Daoy (cell line): ENCODE measurements around the gene COP1.

DNA sequence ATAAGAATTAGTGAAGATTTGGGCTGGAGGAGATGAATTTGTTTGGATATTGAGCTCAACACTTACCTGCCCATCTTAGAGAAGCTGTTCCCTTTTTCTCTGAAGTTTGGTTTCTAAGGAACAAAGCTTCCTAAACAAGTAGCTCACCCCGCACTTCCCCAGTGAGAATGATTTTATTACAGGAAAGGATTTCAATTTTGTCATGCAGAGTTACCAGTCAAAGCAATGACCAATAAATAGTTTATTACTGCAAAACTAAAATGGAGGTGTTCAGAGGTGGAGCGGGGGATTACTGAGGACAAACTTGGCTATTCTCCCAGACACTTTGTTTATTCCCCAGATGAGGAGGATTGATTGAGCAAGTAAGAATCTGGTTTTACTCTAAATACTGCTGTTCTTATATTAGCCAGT is 136.3 kb downstream of the TNFSF18 start:
- RAMPAGE, long total RNA: no peak

- RAMPAGE, long total RNA: no peak
Observed at GRCh38 chr1:173451806-173452729, 25.1 kb upstream of the PRDX6 start.

- RAMPAGE, long total RNA: no peak
Observed at GRCh38 chr1:173476399-173477223, 524 bp upstream of the PRDX6 start.

GRCh38 chr1:173503399-173503770 is 26.2 kb downstream of the PRDX6 start:
- RAMPAGE, long total RNA: no peak

DNA sequence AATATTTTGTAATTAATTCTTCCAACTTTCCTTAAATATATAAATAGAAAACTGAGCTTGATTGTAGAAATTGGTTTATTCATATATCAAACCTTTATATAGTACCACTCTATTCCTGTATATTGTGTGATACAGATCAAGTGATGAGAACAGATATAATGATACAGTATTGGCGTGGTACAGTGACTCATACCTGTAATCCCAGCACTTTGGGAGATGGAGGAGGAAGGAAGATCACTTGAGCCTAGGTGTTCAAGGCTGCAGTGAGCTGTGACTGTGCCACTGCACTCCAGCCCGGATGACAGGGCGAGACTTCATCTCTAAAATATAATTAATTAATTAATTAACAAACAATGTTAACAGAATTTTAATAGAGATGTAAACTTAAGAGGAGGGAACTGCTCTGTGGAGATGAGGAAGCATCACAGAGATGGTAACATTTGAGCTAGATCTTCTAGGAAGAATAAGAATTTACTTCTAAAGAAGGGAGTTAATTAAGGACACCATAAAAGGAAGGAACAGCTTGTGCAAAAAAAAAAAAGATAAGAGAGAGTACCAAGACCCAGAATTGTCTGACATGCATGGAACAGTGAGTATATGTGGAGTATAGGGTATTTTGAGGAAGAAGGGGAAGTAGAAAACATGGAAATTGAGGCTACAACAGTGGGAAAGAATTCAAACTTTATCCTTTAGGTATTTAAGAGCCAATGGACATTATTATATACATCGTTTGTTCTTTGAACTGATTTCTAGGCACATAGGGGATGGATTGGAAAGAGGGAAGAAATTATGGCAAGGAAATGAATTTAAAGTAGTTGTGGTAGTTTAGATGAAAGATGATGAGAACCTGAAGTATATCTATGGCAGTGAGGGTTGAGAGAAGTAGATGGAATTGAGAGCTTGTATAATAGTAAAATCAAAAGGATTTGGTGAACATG is 5.3 kb downstream of the KLHL20 start:
- RAMPAGE, long total RNA: no peak

DNA sequence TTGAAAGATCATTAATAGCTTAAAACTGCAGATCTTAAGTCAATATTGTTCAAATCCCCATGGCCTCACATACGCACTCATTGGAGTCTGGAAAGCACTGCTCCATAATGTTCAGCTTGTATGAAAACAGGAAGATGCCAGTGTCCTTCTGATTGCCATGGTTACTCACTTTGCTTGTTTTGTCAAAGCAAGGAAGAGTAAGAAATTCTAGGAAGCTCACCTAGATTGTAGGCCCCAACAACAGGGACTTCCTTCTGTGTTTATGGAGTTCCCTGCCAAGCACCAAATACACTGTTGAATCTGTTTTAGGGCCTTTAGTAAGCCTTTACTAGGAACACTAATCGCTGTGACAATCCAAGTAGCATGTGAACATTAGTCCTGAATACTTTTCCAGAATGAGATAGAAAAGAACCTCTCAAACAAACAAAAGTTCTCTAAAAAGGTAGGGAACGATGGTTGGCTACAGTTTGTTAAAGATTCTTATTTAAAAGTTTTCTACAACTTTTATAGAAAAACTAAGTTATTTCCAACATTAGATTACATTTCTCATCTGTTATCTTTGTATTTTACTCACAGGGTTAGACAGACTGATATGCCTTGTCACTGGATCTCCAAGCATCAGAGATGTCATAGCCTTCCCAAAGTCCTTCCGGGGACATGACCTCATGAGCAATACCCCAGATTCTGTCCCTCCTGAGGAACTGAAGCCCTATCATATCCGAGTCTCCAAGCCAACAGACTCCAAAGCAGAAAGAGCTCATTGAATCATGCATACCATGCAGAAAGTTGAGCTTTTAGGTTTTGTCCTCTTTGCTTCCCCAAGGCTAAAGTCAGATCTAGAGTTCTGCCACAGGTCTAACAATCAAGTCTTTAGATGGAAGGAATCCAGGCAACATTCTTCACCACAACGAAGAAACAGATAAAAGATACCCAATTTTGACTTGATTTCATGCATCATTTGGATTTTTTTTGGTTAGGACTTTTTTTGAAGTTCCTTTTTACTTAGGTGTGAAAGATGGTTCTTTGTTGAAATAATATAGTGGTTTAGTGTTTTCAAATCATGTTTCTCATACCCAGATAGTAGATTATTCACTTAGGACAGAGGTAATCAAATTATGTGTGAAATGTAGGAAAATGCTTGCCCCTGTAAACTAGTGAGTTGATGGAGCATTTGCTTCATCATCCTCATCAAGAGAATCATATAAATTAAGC is 10.8 kb upstream of the ZBTB37 start:
- RAMPAGE, long total RNA: no peak

GRCh38 chr1:173867517-173867935 is 654 bp upstream of the ZBTB37 start:
- RAMPAGE, long total RNA: no peak

DNA sequence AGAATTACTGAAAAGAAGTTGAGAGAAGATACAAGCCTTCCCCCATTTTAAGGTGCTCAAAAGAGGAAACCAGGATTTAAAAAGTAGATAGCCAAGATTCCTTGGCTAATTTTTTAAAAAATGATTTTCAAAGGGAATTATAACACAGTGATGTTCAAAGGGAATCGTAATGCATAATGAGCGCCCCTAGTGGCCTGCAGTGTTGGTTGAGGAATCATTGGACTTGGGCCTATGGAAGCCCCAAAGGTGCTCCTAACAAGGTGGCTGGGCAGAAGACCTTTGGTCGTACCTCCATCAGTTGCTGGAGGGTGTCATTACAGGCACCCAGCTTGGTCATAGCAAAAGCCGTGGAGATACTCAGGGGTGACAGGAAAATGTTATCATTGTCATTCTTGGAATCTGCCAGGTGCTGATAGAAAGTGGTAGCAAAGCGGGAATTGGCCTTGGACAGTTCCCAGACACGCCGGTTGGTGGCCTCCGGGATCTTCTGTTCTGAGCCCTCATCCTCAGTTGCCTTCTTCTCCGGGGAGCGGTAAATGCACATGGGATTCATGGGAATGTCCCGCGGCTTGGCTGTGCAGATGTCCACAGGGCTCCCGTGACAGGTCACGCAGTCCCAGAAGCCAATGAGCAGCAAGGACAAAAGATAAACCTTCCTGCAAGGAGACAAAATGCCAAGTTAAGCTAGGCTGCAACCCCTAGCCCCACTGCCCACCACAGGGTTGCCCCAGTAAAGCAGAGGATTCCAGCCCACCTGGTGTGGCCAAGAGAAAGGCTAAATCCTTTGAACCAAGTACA is 2.7 kb downstream of the SERPINC1 start:
- RAMPAGE, long total RNA: no peak

- RAMPAGE, long total RNA: no peak
Observed at GRCh38 chr1:173925895-173926234, 8.7 kb upstream of the SERPINC1 start.

- RAMPAGE, long total RNA: no peak
Observed at GRCh38 chr1:174131327-174131632, 28.0 kb upstream of the RABGAP1L start.

DNA sequence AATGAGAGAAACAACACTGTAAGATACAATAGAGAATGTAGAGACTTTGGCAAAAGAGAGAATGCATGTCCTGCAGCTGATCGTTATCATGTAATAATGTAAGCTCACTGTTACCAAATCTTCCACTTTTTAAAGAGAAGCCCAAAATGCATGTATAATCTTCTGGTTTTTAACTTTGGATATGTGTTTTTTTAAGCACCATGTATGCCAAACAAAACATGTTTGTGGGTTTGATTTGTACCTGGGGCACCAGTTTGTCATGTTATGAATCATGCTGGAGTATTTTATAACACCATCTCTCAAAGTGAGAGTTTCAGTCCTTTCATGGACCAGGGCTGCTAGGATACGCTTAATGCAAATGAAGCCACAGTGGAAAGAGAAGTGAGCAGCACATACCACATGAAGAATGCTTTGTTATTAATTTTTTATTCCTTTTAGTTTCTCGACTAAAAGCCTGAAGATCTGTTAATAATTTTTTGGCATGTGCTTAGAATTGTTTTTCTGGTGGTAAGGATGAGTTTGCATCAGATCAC is 2.2 kb upstream of the RABGAP1L start:
- RAMPAGE, long total RNA: no peak

DNA sequence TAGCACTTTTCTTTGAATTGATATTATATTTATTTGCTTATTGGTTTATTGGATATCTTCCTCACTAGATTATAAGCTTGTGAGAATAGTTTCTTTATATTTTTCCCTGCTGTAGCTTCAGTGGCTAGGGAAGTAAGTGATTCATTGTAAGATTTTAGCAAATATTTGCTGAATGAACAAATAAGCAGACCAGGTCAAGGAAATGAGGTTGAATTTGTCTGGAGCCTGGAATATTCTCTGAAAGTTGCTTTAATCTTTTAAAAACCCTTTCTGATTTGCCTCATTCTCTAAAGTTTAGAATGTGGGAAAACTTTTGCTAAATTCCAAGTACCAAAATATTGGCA is 80.2 kb downstream of the RABGAP1L start:
- RAMPAGE, long total RNA: no peak

DNA sequence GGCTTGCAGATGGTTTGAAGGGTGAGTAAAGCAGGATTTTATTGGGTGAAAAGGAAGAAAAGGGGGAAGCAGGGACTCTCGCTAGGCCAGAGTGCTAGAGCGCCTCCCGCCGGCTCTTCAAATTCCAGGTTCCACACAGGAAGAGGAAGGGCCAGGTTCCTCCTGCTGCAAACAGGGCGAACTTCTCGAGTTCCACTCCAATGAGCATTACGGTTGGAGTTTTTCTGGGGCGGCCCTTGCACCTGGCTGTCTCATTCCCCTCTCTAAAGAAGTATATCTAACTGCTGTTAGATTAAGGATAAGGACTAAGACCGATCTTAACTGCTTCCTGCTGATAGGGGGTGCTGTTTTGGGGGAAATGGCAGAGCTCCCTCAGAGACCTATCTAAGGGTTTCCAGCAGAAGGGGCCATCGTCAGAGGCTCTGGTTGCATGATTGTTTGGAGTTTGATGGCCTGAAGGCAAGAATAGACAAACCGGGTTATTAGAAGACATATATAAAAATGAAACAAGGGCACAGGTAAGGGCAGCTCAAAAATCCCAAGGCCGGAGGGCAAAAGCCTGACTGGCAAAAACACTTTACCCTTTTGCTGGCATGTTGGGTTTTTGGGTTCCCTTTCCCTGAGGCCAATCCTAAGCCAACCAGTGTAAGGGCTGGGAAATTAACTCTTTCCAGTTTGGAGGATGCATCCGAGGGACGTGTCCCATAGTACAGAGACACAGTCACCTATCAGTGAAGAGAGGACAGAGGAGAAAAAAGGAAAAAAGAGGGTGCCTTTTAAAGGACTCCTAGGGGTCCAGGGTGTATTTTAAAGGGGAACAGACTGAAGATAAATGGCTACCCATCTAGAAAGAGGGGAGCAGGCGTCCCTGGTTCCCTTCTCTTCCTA is 138.2 kb downstream of the RABGAP1L start:
- RAMPAGE, long total RNA: no peak

GRCh38 chr1:174471739-174472365 is 24.1 kb downstream of the GPR52 start:
- RAMPAGE, long total RNA: no peak

GRCh38 chr1:174834407-174835379 is 165.1 kb upstream of the CACYBP start:
- RAMPAGE, long total RNA: no peak

GRCh38 chr1:174954000-174954449 is 45.7 kb upstream of the CACYBP start:
- RAMPAGE, long total RNA: no peak

DNA sequence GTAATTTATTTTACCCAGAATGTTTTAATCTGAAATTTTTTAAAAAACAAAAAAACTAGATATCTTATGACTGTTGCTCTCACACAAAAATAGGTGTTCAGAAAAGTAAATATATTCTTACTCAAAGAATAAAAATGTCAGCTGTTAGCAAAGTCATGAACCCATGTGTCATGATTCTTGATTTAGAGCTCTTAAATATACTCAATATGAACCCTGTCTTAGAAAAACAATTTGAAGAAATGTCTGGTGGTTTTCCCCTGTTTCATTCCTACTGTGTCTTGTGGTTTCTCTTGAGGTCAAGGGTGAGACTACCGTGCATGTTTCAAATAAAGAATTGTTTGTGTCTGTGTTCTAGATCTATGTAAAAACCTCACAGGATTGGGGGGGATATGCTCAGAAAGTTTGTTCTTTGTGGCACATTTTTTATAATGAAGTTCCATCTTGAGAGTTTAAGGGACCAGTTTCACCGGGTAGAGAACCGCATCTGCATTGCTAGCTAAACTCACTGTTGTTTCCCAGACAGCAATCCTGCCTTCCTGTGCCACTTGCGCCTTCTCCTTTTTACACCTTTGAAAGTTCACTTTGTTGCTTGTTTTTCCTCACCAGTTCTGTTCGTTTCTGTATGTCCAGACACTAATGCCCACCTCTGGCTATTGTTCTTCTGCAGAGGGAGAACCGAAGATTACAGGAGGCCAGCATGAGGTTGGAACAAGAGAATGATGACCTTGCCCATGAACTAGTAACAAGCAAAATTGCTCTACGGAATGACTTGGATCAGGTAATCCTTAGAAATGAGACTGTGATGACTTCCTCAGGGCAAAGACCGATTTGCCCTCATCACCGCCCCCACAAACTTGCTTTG is 30.9 kb upstream of the CACYBP start:
- RAMPAGE, long total RNA: no peak

GRCh38 chr1:175011189-175011873 is 11.6 kb downstream of the CACYBP start:
- RAMPAGE, long total RNA: no peak

GRCh38 chr1:175072276-175073158 is 4.9 kb downstream of the TNN start:
- RAMPAGE, long total RNA: no peak

DNA sequence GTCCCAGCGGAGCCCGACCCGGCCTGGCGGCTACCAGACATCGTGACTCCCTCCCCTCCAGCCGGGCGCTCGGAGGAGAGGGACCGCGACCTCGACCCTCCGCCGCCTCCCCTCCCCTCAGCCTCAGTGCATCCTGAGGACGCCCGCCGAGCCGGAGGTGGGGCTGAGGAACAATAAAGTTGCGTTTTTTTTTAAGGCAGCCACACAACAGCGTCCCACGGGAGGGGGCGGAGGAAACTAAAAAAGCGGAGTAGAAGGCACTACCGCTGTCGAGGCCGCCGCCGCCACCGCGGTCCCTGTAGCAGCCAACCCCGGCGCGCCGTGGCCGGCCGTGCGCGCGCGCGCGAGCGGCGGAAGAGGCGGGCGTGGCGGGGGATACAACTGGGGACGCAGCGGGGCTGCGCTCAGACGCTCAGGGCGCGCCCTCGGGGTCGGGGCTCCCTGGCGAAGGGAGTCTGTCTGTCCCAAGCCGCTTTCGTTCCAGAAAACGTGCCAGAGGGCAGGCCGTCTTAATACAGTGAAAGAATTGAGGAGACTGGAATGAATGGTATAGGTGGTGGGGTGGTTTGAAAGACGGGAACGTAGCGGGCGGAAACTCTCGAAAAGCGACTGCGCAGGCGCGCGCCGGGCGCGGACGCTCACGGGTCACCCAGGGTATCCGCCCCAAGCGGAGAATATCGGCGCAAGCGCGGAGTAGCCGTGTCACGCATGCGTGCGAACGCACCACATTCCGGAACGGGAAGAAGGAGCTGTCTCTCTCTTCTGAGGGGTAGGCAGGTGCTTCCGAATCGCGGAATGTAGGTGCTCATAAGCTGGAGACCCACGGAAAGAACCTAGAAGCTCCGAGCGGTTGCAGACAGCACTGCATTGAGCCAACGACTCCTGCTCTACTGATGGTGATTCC is at the start of gene COP1:
COP1 (minus strand) TSS at position 349 of the 904 bp plus-strand sequence.
- RAMPAGE, long total RNA: no peak